Right lobe of liver (tissue), 4 donors: ENCODE measurements around a stretch of chr3.

DNA sequence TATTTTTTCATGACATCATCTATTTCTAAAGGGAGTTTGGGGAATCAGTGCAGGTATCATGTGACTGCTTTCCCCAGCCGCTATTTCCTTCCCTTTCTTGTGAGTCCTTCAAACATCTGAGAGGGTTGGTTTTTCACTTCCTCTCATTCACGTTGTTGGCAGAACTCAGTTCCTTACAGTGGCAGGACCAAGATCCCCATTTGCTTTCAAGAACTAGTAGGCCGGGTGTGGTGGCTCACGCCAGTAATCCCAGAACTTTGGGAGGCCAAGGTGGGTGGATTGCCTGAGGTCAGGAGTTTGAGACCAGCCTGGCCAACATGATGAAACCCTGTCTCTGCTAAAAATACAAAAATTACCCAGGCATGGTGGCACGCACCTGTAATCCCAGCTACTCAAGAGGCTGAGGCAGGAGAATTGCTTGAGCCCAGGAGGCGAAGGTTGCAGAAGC, 47.1 kb downstream of the OSTN start:
- PRO-cap, 4 experiments = no peak in any of the 4 experiments
- RAMPAGE, long total RNA, 2 experiments = no peak in any of the 2 experiments

GRCh38 chr3:191295969-191296267, 33.3 kb upstream of the CCDC50 start:
- PRO-cap, 4 experiments = no peak in any of the 4 experiments
- RAMPAGE, long total RNA, 2 experiments = no peak in any of the 2 experiments

DNA sequence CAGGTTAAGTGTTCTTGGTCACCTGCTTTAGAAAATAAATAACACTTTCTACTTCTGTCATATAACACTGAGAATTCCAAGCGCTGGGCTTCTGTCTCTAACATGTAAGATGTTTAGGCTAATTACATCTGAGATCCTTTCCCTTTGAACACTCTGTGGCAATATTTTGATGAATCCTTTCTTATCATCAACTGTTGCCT, 31.4 kb upstream of the CCDC50 start:
- PRO-cap, 4 experiments = no peak in any of the 4 experiments
- RAMPAGE, long total RNA, 2 experiments = no peak in any of the 2 experiments

GRCh38 chr3:192407959-192408563, 319.3 kb downstream of the FGF12 start:
- PRO-cap, 4 experiments = no peak in any of the 4 experiments
- RAMPAGE, long total RNA, 2 experiments = no peak in any of the 2 experiments

- PRO-cap, 4 experiments = no peak in any of the 4 experiments
- RAMPAGE, long total RNA, 2 experiments = no peak in any of the 2 experiments
Measured at GRCh38 chr3:192636408-192637540, 90.6 kb downstream of the FGF12 start.

DNA sequence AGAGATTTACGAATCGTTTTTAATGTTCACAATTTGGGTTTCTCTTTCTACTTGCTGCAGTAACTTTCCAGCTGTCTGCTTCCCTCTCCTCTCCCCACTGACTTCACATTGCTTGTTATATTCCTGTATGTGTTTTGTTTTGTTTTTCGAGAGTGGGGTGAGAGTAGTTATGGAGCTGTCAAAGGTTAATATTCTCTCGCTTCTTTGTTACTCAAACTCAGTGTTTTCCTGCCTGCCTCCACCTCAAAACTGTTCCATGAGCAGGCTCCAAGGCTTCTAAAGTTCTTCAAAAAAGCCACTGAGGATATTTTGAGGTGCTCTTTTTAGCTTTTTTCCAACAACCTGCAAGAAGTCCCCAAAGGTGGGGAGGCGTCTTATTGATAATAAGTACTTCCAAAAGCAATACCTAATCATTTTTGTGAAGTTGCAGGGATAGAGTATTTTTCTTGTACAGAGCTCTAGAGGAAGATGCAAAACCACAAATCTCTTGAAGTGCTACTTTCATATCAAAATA, 592 bp upstream of the FGF12 start:
- PRO-cap, 4 experiments = no peak in any of the 4 experiments
- RAMPAGE, long total RNA, 2 experiments = no peak in any of the 2 experiments

- PRO-cap, 4 experiments = peak in 1 of 4 experiments; most common plus-strand start chr3:193115883 (in 1)
- RAMPAGE, long total RNA, 2 experiments = no peak in any of the 2 experiments
Measured at GRCh38 chr3:193115606-193116050, 125.4 kb upstream of the PLAAT1 start.

DNA sequence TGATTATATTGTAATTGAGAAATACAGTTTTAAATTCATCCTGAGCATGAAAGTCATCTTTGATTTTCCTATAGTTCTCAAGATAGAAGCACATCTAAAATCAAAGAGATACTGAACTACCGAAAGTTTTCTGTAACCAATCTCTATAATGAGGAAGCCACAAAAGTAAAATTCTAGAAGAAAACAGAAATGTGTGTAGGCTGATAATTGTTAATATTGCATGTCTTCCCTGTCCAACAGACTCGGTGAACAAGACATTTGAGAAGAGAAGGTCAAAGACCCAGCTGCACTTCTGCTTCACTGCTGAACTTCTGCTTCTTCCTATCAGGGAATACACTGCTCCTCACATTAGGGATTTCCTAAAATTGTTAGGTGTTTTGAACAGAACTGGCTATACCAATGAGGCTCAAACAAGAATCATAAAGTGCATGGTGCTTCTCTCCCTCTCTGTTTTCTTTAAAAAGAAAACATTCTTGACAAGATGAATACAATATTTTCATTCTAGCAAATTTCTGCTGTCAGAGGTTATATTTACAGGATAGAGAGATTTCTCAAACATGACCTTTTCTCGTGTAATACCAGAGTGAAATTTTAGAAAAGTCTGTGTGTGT, 558 bp downstream of the ATP13A4 start:
- PRO-cap, 4 experiments = no peak in any of the 4 experiments
- RAMPAGE, long total RNA, 2 experiments = no peak in any of the 2 experiments

GRCh38 chr3:193910652-193911447, 225.1 kb upstream of the HES1 start:
- PRO-cap, 4 experiments = no peak in any of the 4 experiments
- RAMPAGE, long total RNA, 2 experiments = no peak in any of the 2 experiments

DNA sequence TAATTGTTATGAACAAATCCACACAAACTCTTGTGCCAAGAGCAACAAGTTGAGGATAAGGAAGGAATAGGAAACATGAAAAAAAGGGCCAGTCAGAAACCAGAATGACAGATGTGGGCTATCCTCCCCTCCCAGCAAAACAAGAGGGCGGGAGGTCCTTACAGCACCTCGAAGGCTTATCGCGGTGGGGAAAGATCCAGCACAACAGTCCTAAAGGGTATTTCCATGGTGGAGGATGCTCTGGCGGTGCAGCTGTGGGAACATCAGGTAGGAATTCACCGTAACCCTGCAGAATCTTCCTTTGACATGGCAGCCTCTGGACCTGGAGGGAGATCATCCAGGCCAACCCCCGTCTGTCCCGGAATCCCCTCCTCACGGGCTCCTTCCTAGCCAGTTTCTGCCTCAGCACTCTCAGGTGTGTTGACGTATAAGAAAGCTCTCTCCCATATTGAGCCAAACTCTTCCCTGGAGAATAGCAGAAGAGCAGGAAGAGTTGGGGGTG, 155.4 kb upstream of the HES1 start:
- PRO-cap, 4 experiments = no peak in any of the 4 experiments
- RAMPAGE, long total RNA, 2 experiments = no peak in any of the 2 experiments

GRCh38 chr3:194047094-194047810, 88.7 kb upstream of the HES1 start:
- PRO-cap, 4 experiments = peak in 4 of 4 experiments; most common plus-strand start chr3:194047665 (in 2); most common minus-strand start chr3:194047428 (in 4)
- RAMPAGE, long total RNA, 2 experiments = no peak in any of the 2 experiments

GRCh38 chr3:194100676-194101436, 35.1 kb upstream of the HES1 start:
- PRO-cap, 4 experiments = peak in 4 of 4 experiments; most common plus-strand start chr3:194101020 (in 4); most common minus-strand start chr3:194100862 (in 3)
- RAMPAGE, long total RNA, 2 experiments = no peak in any of the 2 experiments

- PRO-cap, 4 experiments = peak in 4 of 4 experiments; most common plus-strand start chr3:194133950 (in 3); most common minus-strand start chr3:194133794 (in 3)
- RAMPAGE, long total RNA, 2 experiments = no peak in any of the 2 experiments
Measured at GRCh38 chr3:194133553-194134707, 2.0 kb upstream of the HES1 start.

DNA sequence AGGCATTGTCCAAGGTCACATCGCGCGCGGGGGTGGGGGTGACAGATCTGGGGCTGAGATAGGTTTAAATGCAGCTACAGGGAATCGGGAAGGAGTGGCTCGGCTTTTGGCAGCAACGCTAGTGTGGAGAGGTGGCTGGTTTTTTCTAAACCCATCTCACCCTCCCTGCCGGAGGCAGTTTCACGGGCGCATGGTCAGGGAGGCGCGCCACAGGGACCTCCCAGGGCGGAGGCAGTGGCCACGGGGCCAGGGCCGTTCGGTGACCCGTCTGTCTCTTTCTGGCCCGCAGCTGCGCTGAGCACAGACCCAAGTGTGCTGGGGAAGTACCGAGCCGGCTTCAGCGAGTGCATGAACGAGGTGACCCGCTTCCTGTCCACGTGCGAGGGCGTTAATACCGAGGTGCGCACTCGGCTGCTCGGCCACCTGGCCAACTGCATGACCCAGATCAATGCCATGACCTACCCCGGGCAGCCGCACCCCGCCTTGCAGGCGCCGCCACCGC, 1.5 kb downstream of the HES1 start:
- PRO-cap, 4 experiments = peak in 4 of 4 experiments; most common plus-strand start position 177 of the sequence (in 4); most common minus-strand start position 280 of the sequence (in 4)
- RAMPAGE, long total RNA, 2 experiments = no peak in any of the 2 experiments

DNA sequence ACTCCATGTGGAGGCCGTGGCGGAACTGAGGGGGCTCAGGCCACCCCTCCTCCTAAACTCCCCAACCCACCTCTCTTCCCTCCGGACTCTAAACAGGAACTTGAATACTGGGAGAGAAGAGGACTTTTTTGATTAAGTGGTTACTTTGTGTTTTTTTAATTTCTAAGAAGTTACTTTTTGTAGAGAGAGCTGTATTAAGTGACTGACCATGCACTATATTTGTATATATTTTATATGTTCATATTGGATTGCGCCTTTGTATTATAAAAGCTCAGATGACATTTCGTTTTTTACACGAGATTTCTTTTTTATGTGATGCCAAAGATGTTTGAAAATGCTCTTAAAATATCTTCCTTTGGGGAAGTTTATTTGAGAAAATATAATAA, 2.2 kb downstream of the HES1 start:
- PRO-cap, 4 experiments = no peak in any of the 4 experiments
- RAMPAGE, long total RNA, 2 experiments = no peak in any of the 2 experiments

GRCh38 chr3:194158850-194159388, 23.0 kb downstream of the HES1 start:
- PRO-cap, 4 experiments = peak in 2 of 4 experiments; most common plus-strand start chr3:194159086 (in 1)
- RAMPAGE, long total RNA, 2 experiments = no peak in any of the 2 experiments

GRCh38 chr3:194261465-194261887, 89.7 kb downstream of the CPN2 start:
- PRO-cap, 4 experiments = peak in 2 of 4 experiments; most common plus-strand start chr3:194261729 (in 1); most common minus-strand start chr3:194261633 (in 2)
- RAMPAGE, long total RNA, 2 experiments = no peak in any of the 2 experiments

DNA sequence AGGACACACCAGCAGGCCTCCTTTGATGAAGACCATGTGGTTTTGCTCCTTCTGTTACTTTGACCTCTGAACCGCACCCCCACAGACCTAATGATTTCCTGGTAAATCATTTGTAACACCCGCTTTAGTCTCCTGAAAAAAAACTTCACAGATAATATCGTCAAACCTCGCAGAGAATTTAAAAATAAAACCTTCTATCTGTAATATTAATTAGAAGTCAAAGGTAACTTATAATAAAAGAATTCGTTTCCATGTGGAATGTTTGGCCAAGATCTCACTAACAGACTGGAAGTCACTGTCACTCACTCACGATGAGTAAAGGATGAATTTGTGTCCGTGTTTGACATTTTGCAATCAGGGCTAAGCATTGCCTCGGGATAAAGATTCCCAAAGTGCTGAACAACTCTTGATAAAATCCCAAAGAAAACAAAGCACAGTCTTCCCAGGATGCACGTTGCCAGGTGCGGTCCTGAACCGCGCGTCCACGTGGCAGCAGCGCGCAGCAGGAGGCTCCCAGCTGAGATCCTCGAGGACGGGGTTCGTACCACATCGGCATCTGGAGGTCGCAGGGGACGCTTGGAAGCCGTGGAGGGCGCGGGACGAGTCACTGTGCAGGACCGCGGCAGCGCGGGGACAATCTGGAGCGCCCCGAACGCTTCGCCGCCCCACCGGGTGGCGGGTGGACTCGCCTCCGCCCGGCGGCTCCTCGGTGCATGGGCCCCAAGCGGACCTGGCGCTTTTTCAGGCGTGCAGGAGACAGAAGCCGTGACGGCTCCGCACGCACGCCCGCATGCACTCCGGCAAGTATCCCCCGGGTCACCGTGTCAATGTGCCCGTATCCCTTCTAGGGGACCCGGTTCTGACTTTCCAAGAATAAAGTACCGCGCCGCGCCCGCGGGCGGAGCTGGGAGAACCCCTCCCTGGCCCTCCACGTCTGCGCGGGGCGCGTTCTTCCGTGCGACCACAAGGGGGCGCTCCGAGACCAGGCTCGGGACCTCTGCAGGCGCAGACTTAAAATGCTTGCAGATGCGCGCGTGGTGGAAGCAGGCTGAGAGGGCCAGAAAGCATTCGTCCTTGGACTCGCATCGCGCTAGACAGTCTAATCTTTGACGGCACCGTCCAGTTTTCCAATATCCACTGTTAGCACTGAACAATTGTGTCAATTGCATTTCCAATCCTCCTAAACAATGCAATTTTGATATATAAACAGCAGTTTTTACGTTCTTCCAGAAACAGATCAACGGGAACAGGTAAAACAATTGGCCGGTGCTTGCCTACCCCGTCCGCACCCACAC, 17.7 kb downstream of the CPN2 start:
- PRO-cap, 4 experiments = peak in 1 of 4 experiments; most common plus-strand start position 492 of the sequence (in 1)
- RAMPAGE, long total RNA, 2 experiments = start-site peak on the plus strand in 1 of 2 experiments, centred at position 480 of the sequence, 9 reads per replicate

DNA sequence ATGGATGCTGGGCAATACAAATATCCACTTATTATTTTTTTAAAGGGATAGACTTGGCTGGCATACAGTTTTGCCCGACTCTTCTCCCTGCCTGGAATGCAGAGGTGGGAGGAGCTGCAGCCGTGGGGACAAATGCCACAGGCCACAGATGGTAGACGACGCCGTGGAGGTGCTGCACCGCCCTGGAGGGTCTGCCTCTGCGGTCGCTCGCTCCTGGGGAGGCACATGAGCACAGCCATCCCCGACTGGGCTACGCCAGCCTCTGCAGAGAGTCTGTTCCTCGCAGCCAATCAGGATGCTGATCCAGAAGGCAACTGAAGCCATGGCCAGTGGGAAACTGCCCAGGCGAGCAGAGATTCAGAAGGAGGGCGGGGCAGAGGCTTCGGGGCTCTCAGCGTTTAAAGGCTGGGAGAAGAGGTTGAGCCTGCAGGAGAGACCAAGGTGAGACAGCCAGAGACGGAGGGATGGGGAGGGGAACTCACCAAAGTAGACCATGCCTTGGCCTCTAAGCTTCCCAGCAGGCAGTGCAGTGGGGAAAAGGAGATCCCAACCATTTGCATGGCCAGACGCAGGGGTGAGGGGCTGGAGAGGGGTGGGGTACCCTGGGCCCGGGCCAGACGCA, 12.0 kb upstream of the LRRC15 start:
- PRO-cap, 4 experiments = no peak in any of the 4 experiments
- RAMPAGE, long total RNA, 2 experiments = no peak in any of the 2 experiments

DNA sequence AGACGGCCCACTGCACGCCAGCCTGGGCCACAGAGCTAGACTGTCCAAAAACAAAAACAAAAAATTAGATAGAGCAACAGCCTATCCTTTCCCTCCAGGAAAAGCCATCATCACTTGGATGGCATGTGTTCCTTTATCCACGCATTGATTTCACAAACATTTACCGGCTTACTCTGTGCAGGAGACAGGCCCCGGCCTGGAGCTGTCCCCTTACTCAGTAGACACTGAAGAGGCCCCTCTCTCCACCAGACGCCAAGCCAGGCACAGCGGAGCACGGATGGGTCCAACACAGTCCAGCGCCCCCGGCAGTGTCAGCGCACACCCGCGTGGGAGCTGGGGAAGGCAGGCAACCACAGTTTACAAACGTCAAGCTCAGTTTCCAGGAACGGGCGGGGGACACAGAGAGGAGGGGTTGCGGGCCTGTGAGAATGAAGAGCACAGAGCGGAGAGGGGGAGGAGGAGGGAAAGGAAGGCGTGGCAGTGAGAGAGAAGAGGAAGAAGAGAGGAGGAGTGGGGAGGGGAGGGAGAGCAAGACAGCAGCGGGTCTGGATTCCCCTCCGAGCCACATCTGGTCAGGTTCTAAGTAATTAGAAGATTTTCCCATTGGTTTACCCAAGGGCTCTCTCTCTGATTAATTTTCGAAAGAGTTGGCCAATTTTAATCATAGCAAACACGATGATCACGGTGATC, 2.9 kb downstream of the GP5 start:
- PRO-cap, 4 experiments = peak in 4 of 4 experiments; most common plus-strand start position 501 of the sequence (in 1); most common minus-strand start position 313 of the sequence (in 4)
- RAMPAGE, long total RNA, 2 experiments = no peak in any of the 2 experiments